ENCODE measurements around the gene SEC24A.

- PRO-cap, 3 experiments: no peak in any of the 3 experiments
- RRBS: no CpG with 5 or more reads among the region's 4 CpGs
Observed at GRCh38 chr5:134187483-134187927, 10.8 kb upstream of the SKP1 start.

GRCh38 chr5:134190999-134191696, 14.4 kb upstream of the SKP1 start:
- PRO-cap, 3 experiments: no peak in any of the 3 experiments
- RRBS: no CpG with 5 or more reads among the region's 3 CpGs

GRCh38 chr5:134446863-134447372, 35.2 kb upstream of the CDKN2AIPNL start:
- PRO-cap, 3 experiments: no peak in any of the 3 experiments
- RRBS: no CpG with 5 or more reads among the region's 3 CpGs

DNA sequence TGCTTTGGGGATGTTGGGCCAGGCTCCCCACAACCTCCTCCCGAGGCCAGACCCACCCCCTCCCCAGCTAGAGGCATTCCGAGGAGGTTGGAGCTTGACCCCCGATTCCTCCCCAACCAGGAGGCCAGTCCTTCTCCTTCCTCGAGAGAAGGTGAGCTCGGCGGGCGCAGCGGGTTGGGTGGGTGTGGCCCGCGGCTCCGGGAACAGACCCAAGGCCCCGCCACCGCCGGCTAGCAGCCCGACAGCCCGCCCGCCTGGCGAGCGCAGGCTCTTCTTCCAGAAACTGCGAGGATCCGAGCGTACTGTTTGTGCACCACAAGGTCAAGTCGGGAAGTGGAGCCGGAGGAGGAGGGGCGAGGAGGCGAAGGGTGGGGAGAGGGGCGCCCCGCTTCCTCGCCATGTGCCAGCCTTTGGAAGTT, 1.4 kb upstream of the JADE2 start:
- PRO-cap, 3 experiments: peak in 3 of 3 experiments; most common plus-strand start position 279 of the sequence (in 3); most common minus-strand start position 335 of the sequence (in 2)
- RRBS: 2% methylated on average over 7 of the region's 29 CpGs

- PRO-cap, 3 experiments: no peak in any of the 3 experiments
- RRBS: no CpG with 5 or more reads among the region's 11 CpGs
Observed at GRCh38 chr5:134543747-134544625, 18.5 kb downstream of the JADE2 start.

- PRO-cap, 3 experiments: no peak in any of the 3 experiments
- RRBS: 6% methylated on average over 5 of the region's 14 CpGs
Observed at GRCh38 chr5:134554412-134555126, 29.1 kb downstream of the JADE2 start.

DNA sequence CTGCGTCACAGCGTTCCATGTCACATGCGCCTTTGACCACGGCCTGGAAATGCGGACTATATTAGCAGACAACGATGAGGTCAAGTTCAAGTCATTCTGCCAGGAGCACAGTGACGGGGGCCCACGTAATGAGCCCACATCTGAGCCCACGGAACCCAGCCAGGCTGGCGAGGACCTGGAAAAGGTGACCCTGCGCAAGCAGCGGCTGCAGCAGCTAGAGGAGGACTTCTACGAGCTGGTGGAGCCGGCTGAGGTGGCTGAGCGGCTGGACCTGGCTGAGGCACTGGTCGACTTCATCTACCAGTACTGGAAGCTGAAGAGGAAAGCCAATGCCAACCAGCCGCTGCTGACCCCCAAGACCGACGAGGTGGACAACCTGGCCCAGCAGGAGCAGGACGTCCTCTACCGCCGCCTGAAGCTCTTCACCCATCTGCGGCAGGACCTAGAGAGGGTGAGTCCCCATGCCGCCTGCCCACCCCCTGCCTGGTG, 40.7 kb downstream of the JADE2 start:
- PRO-cap, 3 experiments: no peak in any of the 3 experiments
- RRBS: no CpG with 5 or more reads among the region's 24 CpGs

DNA sequence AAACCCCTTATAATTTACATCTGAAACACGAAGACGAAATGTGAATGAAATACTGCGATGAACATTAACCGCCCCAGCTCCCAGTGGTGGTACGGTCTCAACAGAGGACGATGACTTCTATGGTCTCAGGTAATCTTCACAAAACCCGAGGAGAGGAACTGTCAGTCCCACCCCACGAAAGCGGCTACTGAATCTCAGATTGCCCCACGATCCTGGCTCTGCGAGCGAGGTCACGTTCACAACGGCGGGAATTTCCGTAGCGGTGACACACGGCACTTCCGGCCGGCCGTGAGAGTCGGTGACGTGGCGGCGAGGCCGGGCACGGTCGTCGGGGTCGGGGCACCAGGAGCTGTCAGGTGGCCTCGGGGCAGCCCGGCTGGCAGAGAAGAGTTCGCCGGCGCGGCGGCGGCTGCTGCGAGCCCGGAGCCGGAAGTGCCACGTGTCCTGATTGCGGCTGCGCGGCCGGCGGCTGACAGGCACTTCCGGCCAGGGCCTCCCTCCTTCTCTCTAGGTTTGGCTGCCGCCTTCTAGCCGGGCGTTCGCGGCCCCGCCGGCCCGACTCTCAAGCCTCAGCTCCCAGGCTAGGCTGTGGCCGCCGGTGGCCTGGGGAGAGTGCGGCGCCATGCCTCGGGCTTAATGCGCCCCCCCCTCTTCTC, at the start of gene SEC24A:
Gene SEC24A, plus strand, starts transcription at position 479 of the 656 bp plus-strand sequence.
- PRO-cap, 3 experiments: peak in 3 of 3 experiments; most common plus-strand start position 291 of the sequence (in 2); most common minus-strand start position 434 of the sequence (in 3)
- RRBS: 3% methylated on average over 18 of the region's 62 CpGs

- PRO-cap, 3 experiments: no peak in any of the 3 experiments
- RRBS: no CpG with 5 or more reads among the region's 3 CpGs
Observed at GRCh38 chr5:134780717-134781405, 22.3 kb downstream of the DDX46 start.

DNA sequence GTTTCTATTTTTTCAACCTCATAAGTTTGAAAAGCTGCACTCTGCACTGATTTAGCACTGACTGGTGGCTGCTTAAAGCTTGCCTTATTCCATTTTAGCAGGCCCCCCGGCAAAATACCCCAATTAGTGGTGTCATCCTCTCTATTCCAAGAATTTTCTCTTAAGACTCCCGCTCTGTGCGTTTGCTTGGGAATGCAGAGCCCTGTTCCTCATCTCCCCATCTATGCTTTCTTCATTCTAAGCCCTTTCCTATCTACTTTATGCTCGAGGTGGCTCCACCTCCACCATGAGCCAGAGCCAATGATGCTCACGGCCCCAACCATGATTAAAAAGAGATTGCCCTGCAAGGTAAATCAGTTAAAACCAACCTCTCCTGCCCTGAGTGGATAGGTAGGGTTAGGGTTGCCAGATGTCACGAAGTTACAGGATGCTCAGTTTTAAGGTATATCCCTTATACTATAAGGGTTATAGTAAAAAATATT, 715 bp upstream of the TXNDC15 start:
- PRO-cap, 3 experiments: no peak in any of the 3 experiments
- RRBS: no CpG with 5 or more reads among the region's 6 CpGs

DNA sequence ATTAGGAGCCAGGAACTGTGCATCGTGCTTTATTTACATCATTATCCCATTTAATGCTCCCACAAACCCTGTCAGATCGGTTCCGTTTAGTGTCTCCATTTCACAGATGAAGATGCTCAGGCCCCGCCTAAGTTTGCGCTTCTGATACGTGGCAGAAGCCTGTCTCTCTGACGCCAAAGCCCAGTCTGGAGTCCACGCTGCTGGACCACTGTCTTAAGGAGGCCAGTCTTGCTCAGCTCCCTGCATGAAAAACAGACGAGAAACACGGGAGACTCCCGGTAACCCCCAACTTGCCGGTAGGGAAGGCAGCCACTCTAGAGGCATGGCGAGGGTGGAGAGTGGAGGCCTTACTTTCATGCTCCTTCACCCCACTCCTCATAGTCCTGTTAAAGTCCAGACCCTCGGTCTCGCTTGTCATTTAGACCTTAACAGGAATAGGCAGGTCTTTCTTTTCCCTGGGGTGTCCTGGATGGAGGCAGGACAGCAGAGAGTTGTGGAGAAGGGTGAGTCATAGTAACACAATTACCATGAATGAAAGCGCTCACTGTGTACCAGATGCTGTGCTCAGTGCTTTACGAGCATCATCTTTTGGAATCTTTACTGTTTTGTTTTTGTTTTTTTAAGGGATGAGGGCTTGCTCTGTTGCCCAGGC, 848 bp downstream of the TXNDC15 start:
- PRO-cap, 3 experiments: peak in 3 of 3 experiments; most common plus-strand start position 176 of the sequence (in 3); most common minus-strand start position 104 of the sequence (in 1)
- RRBS: no CpG with 5 or more reads among the region's 17 CpGs

GRCh38 chr5:135032664-135033920, 936 bp downstream of the PITX1 start:
- PRO-cap, 3 experiments: no peak in any of the 3 experiments
- RRBS: 4% methylated on average over 43 of the region's 114 CpGs

DNA sequence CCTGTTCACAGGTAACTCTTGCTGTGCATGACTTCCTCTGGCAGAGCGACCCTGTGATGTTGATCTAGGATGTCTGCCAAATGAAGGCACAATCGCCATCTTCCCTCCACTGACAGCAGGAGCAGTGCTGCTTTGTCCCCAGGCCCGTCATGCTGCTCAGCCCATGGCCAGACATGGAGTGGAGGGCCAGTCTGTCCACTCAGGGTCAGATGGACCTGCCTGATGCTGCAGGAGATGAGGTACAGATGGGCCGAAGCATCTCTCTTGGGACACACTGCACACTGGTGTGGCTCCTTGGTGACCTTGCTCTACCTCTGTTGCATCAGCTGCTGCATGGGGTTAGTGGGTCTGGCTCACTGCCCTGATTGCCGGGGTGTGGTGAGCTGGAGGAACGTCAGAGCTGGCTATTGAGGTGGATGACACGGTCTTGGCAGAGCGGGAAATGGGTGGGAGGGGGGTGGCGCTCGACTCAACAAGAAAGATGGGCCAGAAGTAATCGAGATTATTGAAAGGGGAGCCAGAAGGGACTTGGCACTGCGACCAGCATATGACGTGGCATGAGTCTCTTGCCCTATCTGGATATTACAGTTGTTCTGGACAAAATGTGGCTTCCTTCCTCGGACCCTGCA, 101.8 kb upstream of the PITX1 start:
- PRO-cap, 3 experiments: no peak in any of the 3 experiments
- RRBS: no CpG with 5 or more reads among the region's 14 CpGs

- PRO-cap, 3 experiments: no peak in any of the 3 experiments
- RRBS: no CpG with 5 or more reads among the region's 3 CpGs
Observed at GRCh38 chr5:135153594-135154099, 119.6 kb upstream of the PITX1 start.

- PRO-cap, 3 experiments: no peak in any of the 3 experiments
- RRBS: no CpG with 5 or more reads among the region's 4 CpGs
Observed at GRCh38 chr5:135186706-135187359, 152.8 kb upstream of the PITX1 start.

DNA sequence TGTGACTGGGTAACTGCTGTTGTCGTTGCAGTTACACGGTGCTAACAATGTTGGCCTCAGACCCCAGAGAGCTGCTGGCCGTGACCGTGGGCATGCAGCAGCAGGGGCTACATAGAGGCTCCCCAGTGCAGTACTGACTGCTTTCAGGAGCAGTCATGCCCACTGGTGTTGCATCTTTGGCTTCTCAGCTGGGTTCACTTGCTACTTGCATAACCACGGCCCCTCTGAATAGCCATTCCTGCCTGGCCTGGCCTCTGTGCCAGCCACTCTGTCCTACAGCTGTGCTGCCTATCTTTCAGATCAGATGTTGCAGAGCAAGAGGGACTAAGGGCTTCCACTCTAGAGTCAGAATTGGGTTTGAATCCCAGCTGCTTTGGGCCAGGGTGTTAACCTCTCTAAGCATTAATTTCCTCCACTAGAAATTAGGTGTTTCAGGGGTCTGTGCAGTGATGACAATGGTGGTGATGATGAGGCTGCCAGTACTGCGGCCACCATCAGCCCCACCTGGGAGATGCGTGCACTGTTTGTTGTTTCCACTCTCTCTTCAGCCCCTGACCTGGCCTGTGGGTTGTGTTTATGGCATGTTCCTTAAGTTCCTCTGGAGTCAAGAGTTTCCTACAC, 60.4 kb downstream of the MACROH2A1 start:
- PRO-cap, 3 experiments: no peak in any of the 3 experiments
- RRBS: no CpG with 5 or more reads among the region's 7 CpGs

GRCh38 chr5:135458820-135459536, 6.8 kb upstream of the TIFAB start:
- PRO-cap, 3 experiments: no peak in any of the 3 experiments
- RRBS: 22% methylated on average over 3 of the region's 10 CpGs

DNA sequence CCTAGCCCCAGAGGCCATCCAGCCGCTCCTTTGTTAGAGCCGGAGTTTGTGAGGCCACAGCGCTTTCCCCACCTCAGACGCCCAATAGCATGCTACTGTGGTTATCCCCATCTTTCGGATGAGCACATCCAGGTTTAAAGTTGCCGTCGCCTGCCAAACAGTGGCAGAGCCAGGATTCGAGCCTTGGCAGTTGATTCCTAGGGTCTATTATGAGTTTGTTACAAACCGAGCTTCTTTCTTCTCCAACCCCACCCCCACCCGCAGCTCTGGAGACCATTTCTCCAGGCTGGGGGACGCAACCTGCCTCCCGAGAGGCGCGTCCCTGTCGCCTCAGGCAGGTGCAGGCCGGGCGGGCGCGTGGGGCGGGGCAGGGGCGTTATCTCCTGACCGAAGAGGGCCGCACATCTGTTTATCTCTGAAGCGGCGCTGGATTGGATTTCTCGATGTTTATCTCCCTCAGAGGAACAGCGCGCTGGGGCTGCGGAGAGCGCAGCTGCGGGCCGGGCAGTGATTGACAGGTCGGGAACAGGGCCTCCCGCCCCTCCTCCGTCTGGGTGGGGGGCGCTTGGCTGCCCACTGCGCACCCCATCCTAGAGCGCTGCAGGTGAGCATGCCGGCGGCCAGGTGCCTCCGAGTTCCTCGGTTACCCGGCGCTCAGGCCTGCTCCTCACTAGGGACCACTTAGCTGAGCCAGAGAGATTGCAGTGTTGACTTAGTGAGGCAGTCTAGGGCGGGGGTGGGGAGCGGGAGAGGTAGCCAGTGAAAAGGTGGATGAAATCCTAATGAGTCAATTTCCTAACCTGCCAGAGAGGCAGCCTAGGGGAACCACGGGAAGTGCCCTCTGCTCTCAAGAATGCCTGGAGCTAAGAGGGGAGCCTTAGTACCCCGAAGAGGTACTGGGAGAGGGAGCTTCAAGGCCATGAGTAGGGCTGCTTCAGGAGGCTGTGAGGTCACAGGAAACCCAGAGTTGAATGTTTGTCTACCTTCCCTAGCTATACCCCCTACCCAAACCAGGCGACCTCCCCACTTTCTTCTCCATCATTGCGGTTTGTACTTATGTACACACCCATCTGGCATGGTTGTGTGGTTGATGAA, 39.5 kb upstream of the TIFAB start:
- PRO-cap, 3 experiments: no peak in any of the 3 experiments
- RRBS: 8% methylated on average over 4 of the region's 50 CpGs

DNA sequence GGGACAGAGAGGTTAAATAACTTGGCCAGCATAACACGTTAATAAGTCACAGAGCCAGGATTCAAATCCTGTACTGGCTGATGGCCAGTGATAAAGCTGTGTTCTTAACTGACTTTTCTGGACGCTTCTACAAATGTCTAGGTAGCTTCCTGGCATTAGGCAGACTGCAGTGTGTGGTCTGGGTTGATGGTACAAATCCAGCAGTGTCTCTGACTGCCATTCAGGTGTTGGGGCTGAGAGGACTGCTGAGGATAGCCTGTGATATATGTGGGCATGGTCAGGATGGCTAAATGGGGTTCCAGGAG, 125.9 kb upstream of the CXCL14 start:
- PRO-cap, 3 experiments: no peak in any of the 3 experiments
- RRBS: no CpG with 5 or more reads among the region's 2 CpGs

DNA sequence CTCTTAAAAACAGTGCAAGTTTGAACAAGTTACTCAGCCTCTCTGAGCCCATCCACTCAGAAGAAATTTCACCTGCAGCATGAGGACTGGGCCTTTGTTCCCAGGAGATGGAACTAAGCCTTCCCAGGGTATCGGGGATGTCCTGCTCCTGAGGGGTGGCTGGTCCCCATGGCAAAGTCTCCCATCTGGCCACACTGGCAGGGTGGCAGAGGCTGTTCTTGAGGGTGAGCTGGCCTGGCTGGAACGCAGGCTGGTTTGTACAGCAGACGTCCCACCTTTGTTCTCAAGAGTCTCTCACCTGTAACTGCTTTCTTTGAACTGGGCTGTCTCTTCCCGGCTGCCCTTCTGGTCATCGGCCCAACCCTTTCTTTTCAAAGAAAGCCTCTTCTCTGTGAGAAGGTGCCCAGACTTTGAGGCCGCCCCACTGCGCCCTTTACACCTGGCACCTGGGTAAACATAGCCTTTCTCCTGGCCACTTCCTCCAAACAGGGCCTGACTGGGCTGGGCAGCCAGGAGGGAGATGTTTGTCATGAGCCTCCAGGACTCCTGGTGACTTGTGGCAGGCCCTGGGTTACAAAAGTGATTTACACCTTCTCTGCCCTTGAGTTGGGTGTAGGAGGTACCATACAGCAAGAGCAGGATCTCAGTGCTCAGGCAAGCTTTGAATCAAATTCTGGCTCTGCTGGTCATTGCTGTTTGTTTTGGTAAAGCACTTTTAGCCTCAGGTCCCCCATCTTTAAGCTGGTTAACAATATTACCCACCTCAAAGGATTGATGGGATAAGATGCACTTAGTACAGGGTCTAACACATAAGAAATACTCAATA, 127.1 kb upstream of the CXCL14 start:
- PRO-cap, 3 experiments: no peak in any of the 3 experiments
- RRBS: no CpG with 5 or more reads among the region's 7 CpGs